Neural cell (in vitro differentiated cells): ENCODE results near the gene VDAC1.

DNA sequence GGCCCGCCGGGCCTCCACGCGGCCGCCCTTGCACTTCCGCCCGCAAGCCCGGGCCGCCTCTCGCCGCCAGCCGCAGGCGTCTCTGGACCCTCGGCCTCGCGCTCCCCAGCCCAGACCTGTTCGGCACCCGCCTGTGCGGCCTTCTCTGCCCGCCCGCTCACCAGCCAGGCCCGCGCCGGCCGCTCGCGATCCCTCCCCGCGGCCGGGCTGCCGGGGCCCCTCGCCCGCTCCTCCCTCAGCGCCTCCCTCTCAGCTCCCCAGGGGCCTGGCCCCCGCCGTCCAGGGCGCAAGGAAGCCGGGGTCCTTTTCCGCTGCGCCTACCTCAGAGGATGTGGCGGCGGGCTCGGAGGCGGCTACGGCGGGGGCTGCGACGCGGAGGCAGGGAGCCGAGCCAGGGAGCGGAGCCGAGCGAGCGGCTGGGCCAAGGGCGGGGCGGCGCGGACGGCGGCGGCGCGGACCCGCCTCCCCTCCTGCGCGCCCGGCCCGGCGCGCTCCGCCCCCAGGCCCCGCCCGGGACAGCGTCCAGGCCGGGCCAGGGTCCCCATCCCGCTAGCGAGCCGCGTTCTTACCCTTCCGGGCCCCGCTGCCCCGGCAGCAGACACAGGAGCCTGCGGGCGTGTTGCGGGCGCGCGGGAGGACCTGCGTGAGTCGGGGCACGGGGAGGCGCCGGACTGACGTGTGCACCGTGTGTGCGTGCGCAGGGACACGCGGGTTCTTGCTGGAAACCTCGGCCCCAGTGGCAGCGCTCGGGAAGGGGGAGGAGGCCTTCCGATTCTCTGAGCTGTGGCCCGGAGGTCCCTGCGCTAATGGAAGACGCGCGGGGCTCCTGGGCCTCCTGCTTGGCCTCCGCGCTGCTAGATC is at the start of gene VDAC1:
Gene VDAC1 (minus strand): TSS at position 650 of the 861 bp plus-strand sequence.
- RAMPAGE, long total RNA: start-site peak on the minus strand centred at position 390 of the sequence, 90 bp wide, 8,913 and 5,025 reads in 2 replicates; start-site peak on the plus strand centred at position 520 of the sequence, 49 bp wide, 20 and 14 reads in 2 replicates

DNA sequence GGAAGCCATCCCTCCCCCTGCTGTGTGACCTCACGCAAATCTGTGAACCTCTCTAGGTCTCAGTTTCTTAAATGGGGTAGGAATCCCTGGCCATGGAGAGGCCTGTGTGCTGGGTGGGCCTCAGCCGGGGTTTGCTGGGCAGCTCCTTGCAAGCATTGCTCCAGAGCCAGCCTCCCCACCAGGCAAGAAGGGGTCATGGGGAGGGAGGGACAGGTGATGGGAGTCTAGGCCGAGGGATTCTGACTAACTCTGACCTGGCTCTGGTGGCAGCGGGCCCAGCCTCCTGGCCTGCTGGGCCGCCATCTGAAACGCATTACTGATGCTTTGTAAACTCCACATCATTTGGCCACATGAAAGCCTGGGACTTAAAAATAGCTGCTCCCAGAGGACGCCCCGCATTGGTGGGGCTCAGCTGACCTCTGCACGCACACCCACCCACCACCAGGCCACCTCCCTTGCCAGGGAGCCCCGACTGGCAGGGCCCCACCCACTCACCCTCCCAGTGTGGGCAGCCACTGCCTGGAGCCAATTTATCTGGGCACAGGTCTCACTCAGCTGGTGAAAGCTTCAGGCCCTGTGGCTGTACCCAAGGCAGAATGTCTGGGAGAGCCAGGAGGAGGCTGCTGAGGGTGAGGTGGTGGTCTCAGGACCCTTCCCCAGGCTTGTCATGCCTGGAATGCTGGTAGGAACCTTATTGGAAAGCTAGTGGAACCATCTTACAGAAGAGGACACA is 10.6 kb downstream of the TCF7 start:
- RAMPAGE, long total RNA: no peak

DNA sequence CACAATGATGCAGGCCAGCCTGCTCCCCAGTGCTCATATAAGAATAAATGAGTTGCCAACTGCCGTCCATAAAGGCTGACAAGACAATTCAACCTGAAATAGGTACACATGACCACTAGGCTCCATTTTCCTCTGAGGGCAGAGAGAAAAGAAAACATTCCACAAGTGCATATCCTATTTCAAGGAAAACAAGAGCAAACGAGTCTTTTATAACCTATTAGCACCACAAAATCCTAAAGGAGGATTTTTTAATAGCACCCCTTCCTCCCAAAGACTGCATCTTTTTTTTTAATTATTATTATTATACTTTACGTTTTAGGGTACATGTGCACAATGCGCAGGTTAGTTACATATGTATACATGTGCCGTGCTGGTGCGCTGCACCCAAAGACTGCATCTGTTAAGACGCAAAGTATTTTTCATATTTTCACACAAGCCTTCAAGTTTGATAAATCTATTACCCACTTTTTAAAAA is 28.3 kb downstream of the SKP1 start:
- RAMPAGE, long total RNA: no peak

- RAMPAGE, long total RNA: no peak
Observed at GRCh38 chr5:134151488-134152740, 24.8 kb downstream of the SKP1 start.

DNA sequence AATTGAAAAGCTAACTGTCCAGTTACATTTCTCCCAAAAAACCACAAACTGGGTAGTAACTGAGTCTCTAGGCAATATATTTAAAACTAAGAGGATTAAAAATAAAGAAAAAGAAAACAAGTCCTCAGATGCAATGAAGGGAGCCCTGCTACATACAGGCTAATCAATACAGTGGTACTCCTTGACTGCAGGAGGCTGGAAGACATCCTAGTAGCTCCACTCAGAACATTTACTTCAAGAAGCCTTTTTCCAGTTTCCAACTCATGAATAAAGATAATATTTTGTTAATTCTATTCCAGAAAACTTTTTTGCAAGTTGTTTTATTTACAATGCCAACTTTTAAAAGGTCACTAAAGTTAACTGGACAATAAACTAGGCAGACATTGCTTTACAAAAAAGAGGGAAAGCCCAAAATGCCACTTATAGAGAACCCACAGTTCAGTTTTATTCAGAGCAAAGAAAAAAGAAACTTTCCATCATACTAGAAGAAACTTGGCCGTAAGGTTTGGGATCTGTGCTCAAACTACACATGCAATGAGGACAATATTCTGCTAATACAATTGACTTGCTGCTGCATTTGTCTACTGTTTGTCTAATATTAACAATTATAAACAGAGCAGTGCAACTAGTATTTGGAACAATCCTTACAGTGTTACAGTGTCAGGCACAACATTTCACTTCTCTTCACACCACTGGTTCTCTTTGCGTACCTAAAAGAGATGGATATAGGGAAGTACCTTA is 19.5 kb downstream of the SKP1 start:
- RAMPAGE, long total RNA: no peak

GRCh38 chr5:134187483-134187927 is 10.8 kb upstream of the SKP1 start:
- RAMPAGE, long total RNA: no peak

GRCh38 chr5:134201203-134201743 is 24.5 kb upstream of the SKP1 start:
- RAMPAGE, long total RNA: no peak

DNA sequence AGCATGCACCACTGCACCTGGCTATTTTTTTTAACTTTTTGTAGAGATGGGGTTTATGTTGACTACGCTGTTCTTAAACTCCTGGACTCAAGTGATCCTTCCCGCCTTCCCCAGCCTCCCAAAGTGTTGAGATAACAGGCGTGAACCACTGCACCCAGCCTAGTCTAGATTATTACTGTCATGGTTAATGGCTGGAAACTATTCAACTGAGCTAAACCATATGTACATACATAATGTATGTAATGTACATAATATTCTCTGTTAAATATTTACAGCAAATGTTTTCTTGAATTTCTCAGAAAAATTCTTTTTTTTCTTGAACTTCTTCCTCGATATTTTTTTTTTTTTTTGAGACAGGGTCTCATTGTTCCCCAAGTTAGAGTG is 21.3 kb downstream of the PPP2CA start:
- RAMPAGE, long total RNA: no peak

DNA sequence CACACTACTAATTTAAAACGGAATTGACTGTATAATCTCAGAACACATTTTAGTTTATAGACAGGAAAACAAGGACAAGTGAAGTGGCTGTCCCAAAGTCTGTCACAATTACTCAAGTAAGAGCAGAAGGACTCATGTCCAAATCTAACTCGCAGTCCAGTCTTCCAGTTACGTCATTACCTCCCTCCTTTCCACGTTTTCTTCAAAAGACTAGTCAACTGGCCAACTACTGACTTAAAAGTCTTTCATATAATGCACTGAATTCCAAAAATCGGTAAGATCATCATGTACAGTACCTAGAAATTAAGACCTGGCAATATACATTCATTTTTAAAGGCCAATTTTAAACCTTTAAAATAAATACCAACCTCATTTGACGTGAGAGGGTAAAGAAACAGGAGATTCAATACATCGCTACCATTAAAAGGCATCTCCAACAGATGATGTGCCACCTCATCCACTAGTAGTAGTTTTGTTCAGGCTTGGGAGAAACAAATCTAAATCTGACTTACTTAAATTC is 1.9 kb downstream of the PPP2CA start:
- RAMPAGE, long total RNA: no peak

- RAMPAGE, long total RNA: no peak
Observed at GRCh38 chr5:134335921-134336229, 31.1 kb downstream of the CDKL3 start.

DNA sequence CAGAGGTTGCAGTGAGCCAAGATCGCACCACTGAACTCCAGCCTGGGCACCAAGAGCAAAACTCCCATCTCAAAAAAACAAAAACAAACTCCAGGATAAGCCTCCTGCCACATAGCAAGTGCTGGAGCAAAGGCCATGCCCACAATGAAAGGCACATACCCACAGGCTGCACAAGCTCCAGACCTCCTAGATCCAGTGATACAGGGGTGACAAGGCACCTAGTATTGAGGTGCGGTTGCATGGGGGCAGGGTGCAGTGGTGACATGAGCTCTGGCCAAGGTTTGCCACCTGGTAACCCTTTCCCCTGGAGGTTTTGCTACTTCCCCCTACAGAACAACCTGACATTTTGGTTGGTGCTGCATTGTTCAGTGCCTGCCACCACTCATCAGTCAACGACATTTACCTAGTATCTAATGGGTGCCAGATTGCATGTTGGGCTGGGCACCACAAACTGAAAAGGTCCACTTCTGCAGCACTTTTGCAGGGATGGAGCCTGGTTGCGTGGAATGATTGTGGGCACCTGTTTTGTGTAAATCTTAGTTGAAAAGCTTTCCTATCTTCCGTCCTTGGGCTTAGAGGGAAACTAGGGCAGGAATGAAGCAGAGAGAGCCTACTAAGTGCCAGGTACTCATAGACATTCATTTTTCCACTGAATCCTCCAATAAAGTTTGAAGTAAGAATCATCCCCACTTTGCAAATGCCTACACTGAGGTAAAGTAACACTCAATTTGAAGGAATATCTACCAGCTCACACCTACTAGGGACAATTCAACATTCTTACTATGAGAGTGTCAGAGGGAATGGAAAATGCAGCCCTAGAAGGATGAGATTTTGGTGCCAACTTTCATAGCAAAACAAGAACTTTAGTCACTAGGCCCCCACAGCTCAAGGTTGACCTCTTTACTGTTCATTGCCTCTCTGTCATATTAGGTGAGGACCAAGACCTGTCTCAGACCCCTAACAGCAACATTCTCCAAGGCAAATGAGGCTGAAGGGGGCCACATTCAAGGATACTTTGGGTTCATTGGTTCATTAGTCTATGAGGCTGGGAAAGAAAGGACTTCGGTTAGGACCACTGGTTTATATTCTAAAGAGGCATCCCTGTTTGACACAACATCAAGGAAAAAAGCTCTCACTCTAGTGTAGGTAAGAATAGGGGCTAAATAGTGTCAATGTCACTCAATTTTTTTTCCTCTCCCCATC is 14.1 kb downstream of the CDKN2AIPNL start:
- RAMPAGE, long total RNA: no peak

- RAMPAGE, long total RNA: no peak
Observed at GRCh38 chr5:134399123-134399746, 12.4 kb downstream of the CDKN2AIPNL start.

GRCh38 chr5:134415738-134416335 is 4.2 kb upstream of the CDKN2AIPNL start:
- RAMPAGE, long total RNA: no peak

DNA sequence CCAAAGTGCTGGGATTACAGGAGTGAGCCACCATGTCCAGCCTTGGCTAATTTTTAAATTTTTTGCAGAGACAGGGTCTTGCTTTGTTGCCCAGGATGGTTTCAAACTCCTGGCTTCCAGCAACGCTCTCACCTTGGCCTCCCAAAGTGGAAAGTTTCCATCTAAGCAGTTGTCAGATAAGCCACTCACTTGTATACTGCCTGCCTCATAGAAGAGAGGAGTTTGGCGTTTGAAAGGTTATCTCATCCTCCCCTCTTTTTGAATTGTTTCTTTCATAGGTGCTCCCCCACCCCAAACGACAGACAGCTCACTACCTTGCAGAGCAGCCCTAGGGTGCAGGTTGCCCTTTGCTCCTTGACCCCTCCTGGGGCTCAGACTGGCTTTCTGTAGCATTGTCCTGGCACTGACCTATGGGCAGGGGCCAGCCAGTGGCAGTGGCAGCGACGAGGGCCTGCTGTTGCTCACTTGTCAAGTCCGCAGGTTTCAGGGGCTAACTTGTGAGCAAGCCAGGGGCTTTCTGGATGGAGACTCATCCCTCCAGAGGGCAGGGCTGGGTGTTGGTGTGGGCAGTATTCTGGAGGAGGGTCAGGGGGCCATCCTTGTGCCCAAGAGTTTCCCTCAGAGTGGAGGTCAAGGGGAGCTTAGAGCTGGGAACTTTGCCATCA is 53.2 kb upstream of the CDKN2AIPNL start:
- RAMPAGE, long total RNA: no peak

DNA sequence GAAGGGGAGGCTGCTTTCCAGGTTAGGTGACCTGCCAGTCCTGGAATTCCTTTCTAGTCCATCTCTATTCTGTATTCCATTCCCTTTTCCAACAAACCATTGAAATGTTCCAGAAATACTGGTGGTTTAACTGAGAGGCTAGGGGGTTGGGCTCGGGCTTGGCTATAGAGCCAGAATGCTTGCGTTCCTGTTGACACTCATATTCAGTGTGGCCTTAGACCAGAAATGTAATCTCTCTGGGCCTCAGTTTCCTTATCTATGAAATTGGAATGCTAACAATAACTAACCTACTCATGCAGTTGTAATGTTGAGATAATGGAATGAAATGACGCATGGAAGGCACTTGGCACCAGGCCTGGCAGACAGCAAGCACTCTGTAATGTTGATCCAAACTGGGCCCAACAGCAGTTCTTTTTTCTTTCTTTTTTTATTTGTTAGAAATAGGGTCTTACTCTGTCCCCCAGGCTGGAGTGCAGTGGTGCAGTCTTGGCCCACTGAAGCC is 26.8 kb downstream of the JADE2 start:
- RAMPAGE, long total RNA: no peak

GRCh38 chr5:134567956-134568494 is 42.6 kb downstream of the JADE2 start:
- RAMPAGE, long total RNA: no peak

- RAMPAGE, long total RNA: no peak
Observed at GRCh38 chr5:134648963-134649379, 386 bp downstream of the SEC24A start.

DNA sequence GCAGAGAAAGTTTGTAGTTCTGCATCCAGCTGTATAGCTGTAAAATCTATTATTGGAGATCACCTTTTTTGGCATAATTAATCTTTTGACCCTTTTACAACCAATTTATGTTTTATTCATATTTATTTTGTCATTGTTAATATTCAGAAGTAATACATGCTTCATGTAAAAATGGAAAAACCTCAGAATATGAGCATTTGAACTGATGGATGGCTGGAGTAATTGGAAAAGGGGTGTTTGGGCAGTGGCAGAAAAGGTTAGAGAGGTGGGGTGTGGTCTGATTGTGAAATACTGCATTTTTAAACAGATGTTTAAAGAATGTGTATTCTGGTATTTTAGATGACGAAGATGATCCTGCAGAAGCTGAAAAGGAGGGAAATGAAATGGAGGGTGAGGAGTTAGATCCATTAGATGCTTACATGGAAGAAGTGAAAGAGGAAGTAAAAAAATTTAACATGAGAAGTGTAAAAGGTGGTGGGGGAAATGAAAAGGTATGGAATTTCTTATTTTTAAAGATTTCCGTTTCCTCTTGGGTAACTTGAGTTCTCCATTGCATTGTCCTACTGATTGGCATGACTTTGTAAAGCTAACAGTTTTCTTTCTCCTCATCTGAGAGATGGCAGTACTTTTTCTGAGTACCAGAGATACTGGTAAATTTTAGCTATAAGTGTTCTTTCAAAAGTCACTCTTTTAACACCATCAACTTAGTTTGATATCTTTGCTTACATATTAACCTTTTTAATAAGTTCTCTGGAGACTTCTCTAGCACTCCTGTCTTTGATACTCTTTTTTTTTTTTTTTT is 18.9 kb downstream of the DDX46 start:
- RAMPAGE, long total RNA: no peak

GRCh38 chr5:134780717-134781405 is 22.3 kb downstream of the DDX46 start:
- RAMPAGE, long total RNA: no peak

- RAMPAGE, long total RNA: no peak
Observed at GRCh38 chr5:134913109-134913750, 8.3 kb downstream of the PCBD2 start.